SK-N-DZ (cell line): ENCODE measurements around the genes SIT1, HINT2 and SPAAR.

GRCh38 chr9:34989858-34990855 is 612 bp downstream of the DNAJB5 start:
RAMPAGE:
- cytosol, long total RNA, result no peak
- nucleus, long total RNA, result no peak

RAMPAGE:
- cytosol, long total RNA, result no peak
- nucleus, long total RNA, result no peak
Observed at GRCh38 chr9:35089005-35089626, 7.3 kb downstream of the PIGO start.

DNA sequence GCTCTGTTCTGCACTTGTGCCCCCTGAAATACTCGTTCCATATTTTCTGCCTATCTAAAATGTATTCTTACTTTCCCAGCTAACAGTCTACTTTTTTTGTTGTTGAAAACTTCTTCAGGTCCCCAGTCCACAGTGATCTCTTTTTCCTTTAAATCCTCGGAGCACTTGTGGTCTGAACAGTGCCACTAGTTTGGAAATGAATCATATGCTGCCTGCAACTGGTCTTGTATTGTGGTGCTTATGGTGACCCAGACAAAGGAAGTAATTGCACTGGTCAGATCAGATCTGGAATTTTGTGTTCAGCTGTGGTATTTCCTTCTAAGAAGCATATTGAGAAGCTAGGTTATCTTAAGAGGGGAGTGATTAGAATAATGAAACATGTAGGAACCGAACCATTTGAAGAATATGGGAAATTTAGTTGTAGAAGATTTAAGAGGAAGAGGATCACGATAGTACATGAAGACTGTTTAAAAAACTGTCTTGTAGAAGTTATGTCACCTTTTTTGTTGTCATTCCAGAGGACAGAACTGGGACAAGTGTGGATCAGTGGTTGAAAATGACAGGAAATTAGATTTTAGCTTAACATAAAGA is 3.0 kb downstream of the UNC13B start:
RAMPAGE:
- cytosol, long total RNA, result no peak
- nucleus, long total RNA, result no peak

DNA sequence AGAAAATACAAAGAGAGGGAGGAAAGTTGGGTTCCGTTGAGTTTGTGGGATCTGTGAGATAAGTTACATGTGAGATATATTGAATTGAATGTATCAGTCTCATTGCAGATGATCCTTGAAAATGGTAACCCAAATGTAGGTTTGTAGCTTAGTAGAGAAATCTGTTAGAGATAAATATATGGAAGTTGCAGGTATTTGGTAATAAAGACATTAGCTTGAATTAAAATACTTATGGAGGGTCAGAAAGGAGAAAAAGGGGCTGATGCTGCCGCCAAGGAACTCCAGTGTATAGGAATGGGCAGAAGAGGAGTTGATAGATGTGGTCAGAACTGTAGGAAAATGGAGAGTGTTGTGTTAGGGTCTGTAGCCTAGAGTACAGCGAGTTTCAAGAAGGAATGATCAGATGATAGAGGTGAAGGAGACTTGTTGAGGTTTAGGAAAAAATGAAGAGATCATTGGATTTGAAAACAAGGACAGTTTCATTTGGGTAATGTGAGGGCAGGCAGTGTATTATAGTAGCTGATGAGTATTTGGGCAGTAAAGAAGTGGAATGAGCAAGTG is 13.4 kb downstream of the UNC13B start:
RAMPAGE:
- cytosol, long total RNA, result no peak
- nucleus, long total RNA, result no peak

RAMPAGE:
- cytosol, long total RNA, result no peak
- nucleus, long total RNA, result no peak
Observed at GRCh38 chr9:35208737-35209160, 46.9 kb downstream of the UNC13B start.

DNA sequence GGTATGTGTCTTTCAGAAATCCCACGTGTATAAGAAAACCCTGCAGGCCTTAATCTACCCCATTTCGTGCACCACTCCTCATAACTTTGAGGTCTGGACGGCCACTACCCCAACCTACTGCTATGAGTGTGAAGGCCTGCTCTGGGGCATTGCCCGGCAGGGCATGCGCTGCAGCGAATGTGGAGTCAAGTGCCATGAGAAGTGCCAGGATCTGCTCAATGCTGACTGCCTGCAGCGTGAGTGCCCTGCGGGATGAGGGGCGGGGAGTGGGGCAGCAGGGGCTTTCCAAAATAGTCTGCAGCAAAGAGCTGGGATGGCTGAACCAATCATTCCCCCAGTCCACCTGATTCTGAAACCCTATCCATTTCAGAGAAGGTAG is 113.9 kb upstream of the RUSC2 start:
RAMPAGE:
- cytosol, long total RNA, result no peak
- nucleus, long total RNA, result no peak

DNA sequence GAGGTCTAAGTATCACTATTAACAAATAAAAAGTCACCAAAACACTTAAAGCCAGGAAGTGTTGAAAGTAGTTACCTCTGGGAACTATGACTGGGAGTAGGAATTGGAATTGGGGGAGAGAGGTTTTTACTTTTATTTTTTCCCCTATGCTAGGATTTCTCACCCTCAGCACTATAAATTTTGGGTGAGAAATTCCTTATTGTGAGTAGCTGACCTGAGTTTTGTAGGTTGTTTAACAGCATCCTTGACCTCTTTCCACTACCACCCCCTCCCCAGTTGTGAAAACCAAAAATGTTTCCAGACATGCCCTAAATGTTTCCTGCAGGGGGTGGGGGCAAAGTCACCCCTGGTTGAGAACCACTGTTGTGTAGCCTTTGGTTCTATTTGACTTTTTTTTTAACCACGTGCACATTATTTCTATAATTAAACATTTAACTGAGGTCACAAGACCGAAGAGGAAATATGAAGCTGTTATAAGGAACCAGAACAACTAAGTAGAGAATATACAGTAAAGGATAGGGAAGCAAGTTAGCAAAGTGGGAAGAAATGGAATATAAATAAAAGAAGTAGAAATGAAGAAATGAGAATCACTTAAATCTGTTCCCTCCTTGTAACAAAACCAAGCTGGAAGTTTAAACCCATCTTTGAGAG is 14.7 kb downstream of the SIT1 start:
RAMPAGE:
- cytosol, long total RNA, result no peak
- nucleus, long total RNA, result no peak

RAMPAGE:
- cytosol, long total RNA, result no peak
- nucleus, long total RNA, result no peak
Observed at GRCh38 chr9:35650467-35651450, at the start of gene SIT1. Gene SIT1, minus strand, starts transcription at chr9:35650931.

DNA sequence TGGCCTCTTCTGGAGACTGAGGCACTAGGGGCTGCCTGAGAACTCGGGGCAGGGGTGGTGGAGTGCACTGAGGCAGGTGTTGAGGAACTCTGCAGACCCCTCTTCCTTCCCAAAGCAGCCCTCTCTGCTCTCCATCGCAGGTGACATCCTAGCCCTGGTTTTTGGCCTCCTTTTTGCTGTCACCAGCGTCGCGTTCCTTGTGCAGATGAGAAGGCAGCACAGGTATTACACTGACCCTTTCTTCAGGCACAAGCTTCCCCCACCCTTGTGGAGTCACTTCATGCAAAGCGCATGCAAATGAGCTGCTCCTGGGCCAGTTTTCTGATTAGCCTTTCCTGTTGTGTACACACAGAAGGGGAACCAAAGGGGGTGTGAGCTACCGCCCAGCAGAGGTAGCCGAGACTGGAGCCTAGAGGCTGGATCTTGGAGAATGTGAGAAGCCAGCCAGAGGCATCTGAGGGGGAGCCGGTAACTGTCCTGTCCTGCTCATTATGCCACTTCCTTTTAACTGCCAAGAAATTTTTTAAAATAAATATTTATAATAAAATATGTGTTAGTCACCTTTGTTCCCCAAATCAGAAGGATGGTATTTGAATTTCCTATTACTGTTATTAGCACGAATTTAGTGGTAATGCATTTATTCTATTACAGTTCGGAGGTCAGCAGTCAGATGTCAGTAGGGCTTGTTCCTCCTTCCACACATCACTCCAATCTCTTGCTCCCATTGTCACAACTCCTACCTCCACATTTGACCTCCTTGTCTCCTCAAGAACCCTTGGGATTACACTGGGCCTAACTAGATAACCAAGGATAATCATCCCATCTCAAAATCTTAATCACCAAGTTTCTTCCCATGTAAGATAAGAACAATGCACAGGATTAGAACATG is 7.1 kb downstream of the CA9 start:
RAMPAGE:
- cytosol, long total RNA, result no peak
- nucleus, long total RNA, result no peak

DNA sequence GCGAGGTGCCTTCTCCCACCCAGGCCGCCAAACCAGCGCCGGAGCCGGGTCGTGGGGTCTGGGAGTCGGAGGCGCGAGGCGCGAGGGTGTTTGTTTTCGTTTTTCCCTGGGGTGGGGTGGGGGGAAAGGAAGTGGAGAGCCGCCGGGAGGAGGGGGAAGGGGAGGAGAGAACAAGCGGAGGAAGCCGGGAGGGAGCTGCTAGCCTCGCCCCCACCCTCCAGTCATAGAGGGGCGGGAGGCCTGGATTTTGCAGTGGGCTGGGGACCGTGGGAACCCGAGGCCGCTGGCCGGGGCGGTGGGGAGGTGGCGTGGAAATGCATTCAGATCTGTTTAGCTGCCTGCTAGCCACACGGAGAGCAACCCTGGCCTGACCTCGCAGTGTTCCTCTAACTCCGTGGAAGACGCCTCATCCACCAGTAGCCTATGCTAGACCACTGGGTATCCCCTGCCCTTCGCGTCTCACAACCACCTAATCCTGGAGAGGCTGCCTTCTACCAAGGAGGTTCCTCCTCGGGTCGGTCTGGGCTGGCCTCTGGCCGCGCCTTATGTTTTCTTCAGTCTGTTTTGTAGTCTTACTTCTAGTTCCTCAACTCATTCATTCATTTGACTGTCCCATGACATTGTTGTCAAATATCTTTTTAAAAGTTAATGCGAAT is 1.4 kb upstream of the TPM2 start:
RAMPAGE:
- cytosol, long total RNA, result no peak
- nucleus, long total RNA, result no peak

DNA sequence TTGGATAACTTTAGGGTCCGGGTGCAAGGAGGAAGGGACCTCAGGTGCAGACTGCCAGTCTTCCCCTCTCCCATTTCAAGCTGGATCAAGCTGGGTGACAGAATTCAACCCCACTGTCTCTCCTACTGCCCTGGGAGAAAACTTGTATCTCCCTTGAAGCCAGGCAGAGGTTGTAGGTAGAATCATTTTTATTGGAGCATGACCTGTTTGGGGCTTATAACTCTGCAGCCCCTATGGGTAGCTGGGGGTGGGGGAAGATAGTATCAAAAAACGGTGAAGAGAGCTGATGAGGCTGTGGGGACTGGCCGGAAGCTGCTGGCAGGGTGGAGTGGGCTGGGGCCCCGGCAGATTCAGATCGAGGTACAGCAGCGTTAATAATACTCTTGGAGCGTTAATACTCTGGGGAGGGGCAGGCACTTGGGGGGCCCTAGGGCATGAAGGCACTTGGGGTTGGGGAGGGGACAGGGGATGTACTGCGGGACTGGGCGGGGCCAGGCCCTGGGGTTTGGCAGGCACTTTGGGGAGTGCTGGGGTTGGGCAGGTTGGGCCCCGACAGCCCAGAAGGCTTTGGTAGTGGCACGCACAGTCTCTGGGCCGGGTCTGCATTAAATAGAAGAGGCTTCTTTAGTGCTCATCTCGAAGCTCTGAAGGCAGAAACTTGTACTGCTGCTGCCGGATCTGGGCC is 7.6 kb upstream of the TPM2 start:
RAMPAGE:
- cytosol, long total RNA, result no peak
- nucleus, long total RNA, result no peak

DNA sequence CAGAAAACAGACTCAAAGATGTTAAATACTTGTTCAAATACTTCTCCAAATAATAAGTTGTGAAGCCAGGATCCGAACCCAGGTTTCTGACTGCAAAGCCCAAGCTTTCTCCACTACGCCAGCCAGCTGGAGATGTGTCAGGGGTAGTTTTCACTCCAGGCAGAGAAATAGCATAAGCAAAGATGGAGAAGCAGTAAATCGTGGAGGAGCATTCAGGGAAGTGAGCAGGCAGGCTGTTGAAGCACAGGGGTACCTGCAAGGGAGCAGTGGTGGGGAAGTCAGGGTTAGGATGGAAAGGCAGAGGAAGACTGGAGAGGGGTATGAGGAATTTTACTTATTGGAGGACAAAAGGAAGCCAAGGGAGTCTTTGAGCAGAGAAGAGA is 2.9 kb downstream of the TLN1 start:
RAMPAGE:
- cytosol, long total RNA, result no peak
- nucleus, long total RNA, result no peak

RAMPAGE:
- cytosol, long total RNA, result no peak
- nucleus, long total RNA, result no peak
Observed at GRCh38 chr9:35732746-35733597, 506 bp downstream of the CREB3 start.

DNA sequence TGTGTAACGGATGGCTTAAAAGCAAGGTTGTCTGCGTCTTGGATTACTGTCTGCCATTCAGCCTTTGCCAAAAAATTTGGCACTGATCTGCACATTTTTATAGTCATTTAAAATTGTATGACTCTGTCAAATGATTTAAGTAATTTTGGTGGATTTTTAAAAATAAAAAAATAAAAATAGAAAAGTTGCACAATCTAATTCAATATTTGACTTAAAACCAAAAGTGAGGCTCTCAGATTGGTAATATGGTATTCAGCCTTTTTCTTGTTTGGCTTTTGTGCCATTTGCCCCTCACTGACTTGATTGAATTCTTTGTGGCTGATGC is 3.6 kb upstream of the MSMP start:
RAMPAGE:
- cytosol, long total RNA, result no peak
- nucleus, long total RNA, result no peak

DNA sequence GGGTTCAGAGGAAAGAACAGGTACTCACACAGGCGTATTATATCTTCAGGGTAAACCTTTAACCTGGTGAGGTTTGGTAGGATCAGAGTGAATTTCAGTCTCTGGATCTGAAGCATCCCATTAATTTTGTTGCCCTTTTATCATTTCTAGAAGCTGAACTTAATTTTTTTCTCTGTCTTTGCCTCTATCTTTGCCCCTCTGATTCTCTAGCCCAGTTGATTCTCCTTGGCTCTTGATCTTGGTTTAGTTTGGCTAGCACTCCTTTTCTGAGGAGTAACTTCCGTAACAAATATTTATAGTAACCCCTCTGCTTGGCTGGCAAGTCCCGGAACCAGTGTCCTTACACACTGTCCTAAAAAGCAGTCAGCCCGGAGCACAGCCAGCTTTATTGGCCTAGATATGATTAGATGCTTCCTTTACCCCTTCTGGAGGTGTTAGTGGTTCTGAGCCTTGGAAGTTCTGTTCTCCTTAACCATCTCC is 16.9 kb upstream of the MSMP start:
RAMPAGE:
- cytosol, long total RNA, result no peak
- nucleus, long total RNA, result no peak

DNA sequence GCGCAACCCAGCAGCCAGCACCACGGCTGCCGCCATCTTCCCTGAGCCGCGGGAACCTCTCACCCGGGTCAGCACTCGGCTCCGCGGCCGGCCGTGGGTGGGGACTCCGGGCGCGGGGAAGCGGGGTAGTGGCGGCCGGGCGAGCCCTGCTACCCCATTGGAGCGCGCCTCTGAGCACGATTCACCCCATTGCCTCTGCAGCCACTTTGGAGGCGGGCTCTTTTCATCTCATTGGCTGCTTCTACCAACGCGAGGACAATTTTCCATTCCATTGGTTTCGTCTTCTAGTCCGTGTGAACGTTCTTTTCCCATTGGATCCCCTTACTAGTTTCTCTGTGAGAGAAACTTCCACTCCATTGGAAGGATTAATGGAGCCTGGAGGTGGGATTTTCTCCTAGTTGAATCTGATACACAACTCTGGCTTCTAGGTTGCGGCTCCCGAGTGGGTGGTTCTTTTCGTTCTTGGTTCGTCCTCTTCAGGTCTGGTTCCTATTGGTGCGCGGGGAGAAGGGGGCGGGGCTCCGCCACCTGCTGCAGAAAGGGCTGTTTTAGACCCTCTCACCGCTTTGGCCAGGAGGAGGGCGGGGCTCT is at the start of gene HINT2:
HINT2 (minus strand) TSS at position 99 of the 591 bp plus-strand sequence.
RAMPAGE:
- cytosol, long total RNA, result start-site peak on the plus strand centred at position 323 of the sequence, 74 bp wide, 13 and 10 reads in 2 replicates
- nucleus, long total RNA, result start-site peak on the plus strand centred at position 344 of the sequence, 25 bp wide, 20 and 11 reads in 2 replicates

DNA sequence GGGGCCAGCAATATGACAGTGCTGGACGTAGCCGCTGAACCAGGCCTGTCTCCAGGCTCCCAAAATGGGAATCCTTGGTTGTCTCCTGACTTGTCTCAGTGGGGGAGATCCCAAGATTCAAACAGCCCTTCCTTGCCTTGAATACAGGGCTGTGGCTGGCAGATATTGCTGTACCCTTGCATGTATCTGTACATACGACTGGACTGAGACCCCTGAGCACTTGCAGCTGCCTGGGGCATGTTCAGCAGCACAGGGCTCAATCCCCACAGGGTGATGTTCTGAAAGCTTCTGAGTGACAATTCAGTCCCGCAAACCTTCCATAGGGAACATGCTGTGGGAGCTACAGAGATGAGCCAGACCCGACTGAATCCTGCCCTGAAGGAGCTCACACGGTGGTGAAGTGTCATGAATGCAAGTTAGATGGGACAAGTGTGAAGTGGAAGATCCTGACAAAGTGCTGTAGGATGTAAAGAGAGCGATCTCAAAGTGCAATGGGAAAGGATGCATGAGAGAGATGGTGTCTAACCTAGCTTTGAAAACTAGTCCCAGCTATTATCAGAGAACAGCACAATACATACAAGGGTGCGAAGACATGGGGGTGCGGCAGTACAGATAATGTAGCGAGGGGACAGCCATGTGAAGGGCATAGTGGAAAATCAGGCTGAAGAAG is 13.2 kb downstream of the OR13J1 start:
RAMPAGE:
- cytosol, long total RNA, result no peak
- nucleus, long total RNA, result no peak

RAMPAGE:
- cytosol, long total RNA, result no peak
- nucleus, long total RNA, result no peak
Observed at GRCh38 chr9:35909067-35909750, at the start of gene SPAAR. Gene SPAAR, plus strand, starts transcription at chr9:35909490.

GRCh38 chr9:35910655-35911302 is 1.5 kb downstream of the SPAAR start:
RAMPAGE:
- cytosol, long total RNA, result no peak
- nucleus, long total RNA, result no peak

DNA sequence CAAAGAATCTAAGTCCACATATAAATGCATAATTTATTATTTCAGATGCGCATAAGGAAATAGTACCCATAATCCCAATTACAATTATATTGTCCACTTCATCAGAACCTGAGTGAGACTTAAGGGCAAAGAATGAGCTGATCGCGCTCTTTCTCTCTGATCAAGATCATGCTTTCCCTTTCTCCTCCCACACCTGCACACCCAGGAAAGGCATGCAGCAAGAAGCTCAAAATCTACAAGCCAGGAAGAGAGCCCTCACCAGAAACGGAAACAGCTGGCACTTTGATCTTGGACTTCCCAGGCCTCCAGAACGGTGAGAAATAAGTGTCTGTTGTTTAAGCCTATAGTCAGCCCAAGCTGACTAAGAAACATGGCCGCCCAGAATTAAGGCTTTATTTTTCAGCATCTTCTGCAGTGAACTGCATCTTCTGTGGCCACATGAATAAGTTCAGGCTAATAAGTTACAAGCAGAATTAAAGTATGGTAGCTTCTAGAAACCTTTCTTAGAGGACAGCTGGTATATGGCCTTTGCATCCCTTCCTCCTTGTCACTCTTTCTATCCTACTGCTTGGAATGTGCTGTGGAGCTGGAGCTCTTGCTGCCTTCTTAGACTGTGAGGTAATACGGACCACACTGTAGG is 17.4 kb downstream of the OR2S2 start:
RAMPAGE:
- cytosol, long total RNA, result no peak
- nucleus, long total RNA, result no peak